GM23338 (cell line): ENCODE measurements around a stretch of chr3.

- PRO-cap = no peak
- RAMPAGE, long total RNA = no peak
Observed at GRCh38 chr3:101643413-101644382, 33.2 kb downstream of the ZBTB11 start.

- PRO-cap = no peak
- RAMPAGE, long total RNA = no peak
Observed at GRCh38 chr3:101653717-101654107, 23.2 kb downstream of the ZBTB11 start.

DNA sequence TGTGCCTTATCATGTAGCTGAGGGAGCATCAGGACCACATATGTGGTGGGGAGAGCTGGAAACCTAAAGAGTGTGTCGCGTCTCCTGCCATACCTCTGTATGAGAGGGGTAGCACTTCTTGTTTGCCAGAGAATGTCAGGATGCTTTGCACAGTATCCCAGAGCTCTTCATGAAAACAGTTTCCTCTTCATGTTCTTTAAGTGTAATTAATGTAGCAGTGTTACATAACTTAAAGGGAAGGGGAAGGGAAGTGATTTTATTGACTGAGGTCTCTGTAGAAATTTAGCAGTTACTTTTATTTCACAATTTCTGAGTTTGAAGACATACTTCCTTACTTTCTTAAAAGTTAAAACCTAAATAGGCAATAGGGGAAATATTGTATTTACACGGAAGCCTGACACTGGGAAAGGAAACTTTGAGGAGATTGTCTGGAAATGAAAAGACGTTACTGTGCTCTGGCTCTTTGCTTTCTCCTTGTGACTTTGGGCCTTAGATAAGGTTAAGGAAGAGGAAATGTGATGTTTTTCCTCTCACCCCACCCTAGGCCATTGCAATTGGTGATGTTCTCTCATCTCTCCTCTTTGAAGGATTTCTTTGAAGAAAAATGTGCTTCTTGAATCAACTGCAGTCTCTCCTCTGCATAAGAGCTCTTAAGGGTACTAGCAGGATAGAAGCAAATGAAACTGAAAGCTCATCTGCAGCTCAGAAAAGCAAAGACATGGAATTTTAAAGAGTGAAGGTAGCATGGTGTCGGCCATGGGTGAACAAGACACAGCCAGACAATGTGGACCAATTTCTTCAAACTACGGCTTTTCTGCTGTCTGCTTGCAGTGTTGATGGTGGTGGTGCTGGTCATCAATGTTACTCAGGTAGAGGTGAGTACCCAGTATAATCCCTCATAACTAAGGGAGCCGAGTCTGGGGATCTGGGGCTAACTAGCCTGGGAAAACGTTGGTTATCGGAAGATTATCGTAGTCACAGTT, 6.1 kb downstream of the NXPE3 start:
- PRO-cap = no peak
- RAMPAGE, long total RNA = no peak

GRCh38 chr3:101941138-101941735, 91.9 kb downstream of the NFKBIZ start:
- PRO-cap = no peak
- RAMPAGE, long total RNA = no peak

GRCh38 chr3:102078918-102079240, 229.6 kb downstream of the NFKBIZ start:
- PRO-cap = no peak
- RAMPAGE, long total RNA = no peak

DNA sequence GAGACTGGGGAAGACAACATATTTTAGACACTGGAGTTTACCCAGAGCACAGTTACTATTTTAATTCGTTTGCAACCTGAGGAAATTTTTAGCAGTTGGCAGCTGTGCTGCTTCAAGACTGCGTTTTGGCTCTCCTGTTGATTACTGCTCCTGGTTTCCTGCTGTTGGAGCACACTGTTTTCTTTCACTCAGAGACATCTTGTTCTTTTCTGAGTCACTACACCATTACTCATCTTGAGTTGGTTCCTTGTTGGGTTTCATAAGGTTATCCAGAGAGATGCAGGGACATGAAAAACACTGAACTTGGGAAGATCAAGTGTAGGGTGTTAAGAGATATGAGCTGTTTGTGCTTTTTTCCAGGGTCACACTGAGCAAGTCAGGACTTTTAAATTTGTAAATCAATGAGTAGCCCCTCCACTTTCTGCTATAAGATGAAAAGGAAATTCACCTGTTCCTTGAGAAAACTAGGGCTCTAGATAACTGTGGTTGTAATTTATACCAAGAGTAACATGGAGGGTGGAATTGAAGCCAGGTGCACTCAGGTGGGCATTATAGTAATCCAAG, 281.0 kb downstream of the NFKBIZ start:
- PRO-cap = no peak
- RAMPAGE, long total RNA = no peak

- PRO-cap = no peak
- RAMPAGE, long total RNA = no peak
Observed at GRCh38 chr3:103729650-103730103, 1294.9 kb downstream of the ZPLD1 start.

DNA sequence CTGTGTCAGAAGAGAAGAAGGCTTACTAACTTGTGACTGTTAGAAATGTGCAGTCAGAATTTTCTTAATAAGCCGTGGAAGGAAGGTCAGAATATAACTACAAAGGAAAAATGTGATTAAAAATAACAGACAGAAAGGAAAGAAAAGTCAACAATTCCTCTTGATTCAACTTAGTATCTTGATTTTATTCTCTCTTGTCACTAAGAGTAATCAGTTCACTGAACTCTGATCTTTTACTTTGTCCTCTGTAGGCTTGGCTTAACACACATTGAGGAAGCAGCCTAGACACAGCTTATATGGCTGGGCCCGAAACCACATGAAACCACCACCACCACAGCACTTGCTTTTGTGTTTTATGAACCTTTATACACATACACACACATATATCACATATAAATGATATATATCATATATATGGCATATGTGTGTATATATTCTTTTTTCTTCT, 1233.7 kb upstream of the ALCAM start:
- PRO-cap = no peak
- RAMPAGE, long total RNA = no peak

DNA sequence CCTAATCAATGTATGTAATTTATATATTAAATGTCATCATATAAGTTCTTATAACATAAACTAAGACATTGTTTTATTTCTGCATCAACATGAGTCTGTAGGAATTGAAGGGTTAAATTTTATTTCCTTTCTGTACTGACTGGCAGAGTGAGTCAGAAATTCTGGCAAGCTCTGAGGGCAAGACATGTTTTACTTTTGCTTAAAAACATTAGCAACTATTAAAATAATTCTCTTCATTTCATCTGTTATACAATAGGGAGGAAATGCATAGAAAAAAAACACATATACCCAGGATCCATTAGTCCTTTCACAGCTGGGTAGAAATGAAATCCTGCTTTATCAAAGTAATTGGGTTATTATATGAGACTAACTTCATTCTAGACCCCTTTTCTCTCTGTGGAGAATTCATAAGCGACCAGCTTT, 171.4 kb upstream of the ALCAM start:
- PRO-cap = no peak
- RAMPAGE, long total RNA = no peak

DNA sequence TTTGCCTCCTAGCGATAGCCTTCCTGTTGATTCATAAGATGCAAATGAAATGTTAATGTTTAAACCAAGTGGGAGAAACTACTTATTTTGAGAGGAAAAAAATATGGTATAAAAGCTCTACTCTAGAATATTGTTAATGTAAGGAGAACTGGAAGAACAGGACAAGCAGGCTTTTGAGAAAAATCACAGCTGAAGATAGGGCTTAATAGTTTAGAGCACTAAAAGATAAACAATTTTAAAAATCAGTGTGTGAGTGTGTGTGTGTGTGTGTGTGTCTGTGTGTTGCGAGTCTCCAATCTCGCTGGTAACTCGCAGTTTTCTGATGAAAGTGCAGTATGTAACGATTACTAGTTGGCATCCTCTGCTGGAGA, 1.5 kb upstream of the ALCAM start:
- PRO-cap = no peak
- RAMPAGE, long total RNA = no peak

GRCh38 chr3:105365624-105365968, 1.1 kb upstream of the ALCAM start:
- PRO-cap = no peak
- RAMPAGE, long total RNA = no peak

DNA sequence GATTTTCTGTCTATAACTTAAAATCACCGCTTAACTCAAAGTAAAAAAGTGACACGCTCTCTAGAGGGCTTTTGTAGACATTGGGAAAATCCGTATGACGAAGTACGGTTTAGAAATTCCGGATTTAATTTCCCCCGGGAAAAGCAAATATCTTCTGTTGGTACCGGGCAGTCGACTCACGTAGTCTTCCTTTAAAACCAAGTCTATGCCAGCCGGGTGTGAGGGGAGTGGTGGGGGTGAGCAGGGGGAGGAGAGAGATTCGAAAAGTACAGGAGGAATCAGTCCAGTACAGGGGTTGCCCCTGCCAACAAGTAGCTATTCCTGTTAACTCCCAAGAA, 771 bp upstream of the ALCAM start:
- PRO-cap = no peak
- RAMPAGE, long total RNA = no peak

DNA sequence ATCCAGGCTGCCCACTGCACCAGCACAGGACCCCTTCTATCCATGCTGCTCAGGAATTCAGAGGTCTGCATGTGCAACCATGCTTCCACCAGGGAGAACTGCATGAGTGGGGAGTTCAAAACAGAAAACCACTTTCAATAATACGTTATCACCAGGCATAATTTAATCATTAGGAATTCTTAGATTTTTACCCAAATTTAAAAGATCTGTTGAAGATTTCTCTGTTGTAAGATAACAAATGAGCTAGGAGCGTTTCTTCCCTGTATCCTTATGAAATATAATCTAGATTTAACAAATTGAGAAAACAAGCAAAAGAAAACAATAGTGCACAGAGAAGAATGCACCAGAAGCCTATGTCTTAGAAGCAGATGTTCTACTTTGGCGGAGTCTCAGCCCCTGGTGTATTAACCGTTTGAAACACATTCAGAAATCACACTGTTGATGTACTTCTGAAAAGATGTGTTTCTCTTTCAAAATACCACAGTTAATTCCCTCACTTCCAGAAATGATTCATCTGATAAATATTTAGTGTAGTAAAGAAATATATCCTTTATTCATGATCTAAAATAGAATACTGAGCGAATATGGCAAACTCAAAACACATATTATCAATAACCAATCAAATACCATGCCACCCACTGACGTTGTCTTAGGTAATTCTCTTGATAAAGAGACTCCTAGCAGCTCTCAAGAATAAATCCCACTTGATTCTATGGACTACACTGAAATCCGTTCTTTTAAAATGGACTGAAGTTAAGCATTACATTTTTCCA, 77.7 kb downstream of the CBLB start:
- PRO-cap = no peak
- RAMPAGE, long total RNA = no peak

DNA sequence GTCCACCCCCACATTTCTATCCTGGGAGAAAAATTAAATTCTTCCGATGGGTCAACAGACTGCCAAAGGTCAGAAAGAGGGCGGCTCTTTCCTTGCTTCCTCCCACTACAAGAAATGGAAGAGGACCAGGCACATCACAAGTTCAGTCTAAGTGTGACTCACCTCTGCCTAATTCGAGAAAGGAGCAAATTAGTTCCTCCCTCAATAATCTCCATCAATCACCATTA, 76.3 kb downstream of the CBLB start:
- PRO-cap = no peak
- RAMPAGE, long total RNA = no peak

DNA sequence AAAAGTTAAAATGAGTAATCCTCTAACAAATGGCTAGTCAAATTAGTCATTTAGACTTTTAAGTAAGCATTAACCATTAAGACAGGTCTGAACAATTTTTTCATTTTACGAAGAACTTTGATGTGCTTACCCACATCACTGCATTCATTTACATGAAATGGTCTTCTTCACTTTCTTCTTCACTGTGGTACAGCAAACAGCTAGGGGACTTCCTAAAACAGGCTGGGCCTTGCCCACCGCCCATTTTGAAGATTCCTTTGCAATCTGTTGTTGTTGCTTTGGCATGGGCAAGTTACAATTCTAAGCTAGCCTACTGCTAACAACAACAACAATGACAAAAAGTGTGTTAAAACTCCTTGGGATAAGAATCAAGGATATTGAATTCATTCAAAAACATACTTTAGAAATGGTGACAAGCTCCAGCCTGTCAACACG, 67.4 kb downstream of the CBLB start:
- PRO-cap = no peak
- RAMPAGE, long total RNA = no peak

DNA sequence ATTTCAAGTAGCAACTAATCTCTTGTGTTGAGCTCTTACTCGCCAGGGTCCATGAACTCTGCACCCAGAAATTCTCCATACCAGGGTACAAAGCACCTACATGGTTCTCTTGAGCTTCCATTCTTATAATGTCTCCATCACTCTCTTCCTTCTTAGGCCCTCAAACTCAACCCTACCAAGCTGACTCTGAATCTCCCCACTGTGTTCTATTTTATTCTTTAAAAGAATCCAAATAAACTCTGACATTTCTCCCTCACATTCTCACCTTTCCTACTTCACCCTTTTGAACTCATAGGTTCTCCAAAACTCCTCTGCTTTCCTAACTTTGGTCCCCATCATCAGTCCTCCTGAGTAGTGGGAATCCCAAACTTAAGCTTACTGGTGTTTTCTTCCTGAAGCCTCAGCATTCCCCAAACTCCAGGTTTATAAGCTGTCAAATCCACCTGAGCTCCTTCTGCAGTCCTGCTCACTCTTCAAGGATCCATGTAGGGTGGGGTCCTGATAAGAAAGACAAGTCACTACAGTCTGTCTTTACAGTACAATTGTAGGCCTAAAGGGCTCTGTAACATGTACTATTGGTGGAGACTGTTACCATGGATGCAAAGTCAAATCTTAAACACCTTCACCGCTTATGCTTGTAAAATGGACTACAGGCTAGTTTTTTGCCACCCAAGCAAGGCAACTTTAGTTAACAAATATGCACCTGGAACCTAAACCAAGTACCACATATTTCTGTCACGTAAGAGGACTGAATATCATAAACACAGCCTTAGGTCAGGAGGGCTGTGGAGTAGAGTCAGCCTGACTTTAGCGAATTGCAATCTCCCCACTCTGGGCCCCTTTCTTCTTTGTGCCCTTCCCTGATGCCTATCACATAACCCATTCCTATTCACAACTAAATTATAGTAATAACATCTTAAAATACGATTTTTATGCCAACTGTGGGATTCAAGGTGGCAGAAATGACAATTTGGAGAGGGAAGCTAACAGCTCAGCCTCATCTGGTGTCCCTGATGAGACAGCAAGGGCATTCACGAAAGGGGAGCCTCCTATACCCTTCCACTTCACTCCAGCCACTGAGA, 44.7 kb downstream of the CBLB start:
- PRO-cap = no peak
- RAMPAGE, long total RNA = no peak

DNA sequence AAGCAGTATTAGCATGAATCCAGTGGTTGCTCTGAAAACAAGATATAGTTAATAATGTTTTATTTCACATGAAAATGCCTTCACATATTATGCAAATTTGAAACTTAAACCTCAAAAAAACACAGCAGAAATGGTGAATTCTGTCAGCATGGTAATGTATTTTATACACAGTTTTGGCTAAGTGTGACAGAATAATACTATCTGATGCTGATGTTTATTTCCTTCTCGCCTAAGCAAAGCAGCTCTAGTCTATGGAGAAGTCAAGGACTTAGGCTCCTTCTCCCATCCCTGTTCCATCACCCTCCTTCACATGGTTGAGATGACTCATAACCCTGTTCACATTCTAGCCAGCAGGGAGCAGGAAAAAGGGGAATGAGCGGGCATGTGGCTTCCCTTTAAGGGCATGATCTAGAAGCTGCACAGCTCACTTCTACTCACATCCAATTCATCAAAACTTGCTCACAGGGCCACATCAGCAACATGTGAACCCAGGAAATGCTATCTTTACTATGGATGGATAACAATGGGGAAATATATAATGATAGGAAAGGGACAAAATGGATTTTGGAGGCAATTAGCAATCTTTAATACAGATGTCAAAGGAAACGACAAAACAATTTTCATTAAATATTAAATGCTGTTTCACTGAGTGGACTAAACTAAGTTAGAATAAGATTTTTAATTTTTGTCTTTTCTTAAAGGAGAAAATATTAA, 40.9 kb downstream of the CBLB start:
- PRO-cap = no peak
- RAMPAGE, long total RNA = no peak

- PRO-cap = no peak
- RAMPAGE, long total RNA = no peak
Observed at GRCh38 chr3:106999033-106999673, 378.1 kb upstream of the CCDC54 start.

DNA sequence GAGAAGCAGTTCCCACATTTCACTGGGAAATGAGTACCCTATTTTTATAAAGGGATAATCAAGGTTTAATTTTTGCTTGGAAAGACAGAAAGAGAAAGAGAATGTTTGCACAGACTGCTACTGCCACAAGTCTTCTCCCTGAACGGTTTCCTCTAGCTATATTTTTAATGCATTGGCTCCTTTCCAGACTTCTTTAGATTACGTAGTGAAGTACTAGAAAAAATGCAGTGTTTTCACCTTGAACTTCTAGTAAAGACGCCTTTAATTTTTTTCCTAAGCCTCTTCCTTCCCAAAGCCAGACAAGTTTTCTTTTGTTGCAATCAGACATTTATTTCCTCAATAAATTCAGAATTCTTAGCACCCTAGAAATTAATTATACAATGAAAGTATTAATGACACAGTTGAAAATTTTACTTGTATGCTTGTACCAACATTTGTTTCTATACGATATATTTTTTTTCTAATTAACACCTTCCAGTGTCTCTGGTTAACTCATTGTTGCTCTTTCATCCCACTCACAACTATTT, 248.2 kb upstream of the CCDC54 start:
- PRO-cap = no peak
- RAMPAGE, long total RNA = no peak

DNA sequence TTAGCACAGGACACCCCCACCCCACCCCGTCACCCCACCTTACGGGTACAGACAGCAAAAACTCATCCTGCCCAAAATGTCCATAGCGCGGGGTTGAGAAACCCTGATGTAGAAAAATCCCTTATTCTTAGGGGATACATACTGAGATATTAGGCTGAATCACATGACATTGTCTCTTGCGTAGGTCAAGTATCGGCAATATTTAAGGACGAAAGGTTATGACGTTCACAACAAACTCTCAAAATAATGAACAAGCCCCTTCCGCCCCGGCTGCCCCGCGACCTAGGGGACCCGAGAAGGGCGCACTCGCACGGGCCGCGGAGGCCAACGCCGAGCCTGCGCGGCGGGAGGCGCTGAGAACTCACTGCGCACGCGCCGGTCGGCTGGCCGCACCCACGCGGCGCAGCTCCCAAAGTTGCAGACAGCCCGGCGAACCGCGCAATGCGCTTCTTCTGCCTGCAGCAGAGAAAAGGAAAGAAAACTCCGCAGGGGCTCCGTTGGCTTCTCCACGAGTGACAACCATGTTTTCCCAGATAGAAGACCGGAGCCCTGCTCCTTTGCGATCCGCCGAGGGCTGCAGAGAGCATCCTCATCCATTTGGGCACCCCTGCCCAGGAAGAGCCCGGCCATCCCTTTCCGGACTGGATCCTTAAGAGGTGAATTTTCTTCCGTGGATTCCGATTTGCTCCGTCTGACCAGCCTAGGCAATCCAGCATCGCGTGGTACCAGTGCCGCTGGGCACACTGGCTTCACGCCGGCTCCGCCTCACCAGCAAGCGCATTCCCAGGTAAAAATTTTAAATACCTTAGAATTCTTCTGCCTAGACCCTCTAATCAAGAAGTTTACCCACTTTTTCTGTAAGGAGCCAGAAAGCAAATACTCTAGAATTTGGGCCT, 136.7 kb upstream of the CCDC54 start:
- PRO-cap = bidirectional peak, plus-strand start at position 412 of the sequence, minus-strand start at position 363 of the sequence; unidirectional peak, minus-strand start at position 745 of the sequence
- RAMPAGE, long total RNA = no peak